Vein endothelial cell (primary cell): ENCODE measurements around a stretch of chr18.

DNA sequence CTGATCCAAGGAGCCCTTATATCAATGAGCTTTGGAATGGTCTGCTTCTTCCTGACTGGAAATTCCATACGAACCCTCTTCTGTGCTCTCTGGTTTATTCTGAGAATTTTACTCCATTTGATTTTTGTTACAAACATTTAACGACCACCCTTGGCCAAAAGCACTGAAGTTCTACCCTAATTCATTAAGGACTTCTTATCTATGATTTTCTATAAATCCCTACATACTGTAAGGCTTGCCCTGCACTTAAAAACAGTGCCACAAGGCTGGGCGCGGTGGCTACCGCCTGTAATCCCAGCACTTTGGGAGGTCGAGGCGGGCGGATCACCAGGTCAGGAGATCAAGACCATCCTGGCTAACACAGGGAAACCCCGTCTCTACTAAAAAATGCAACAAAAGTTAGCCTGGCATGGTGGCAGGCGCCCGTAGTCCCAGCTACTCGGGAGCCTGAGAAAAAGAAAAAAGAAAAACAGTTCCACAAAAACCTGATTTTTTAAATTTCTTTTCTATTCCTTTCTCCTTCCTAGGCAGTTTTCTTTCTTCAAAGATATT is 24.5 kb downstream of the ZNF516 start:
- CAGE, long polyA plus RNA, result no peak

DNA sequence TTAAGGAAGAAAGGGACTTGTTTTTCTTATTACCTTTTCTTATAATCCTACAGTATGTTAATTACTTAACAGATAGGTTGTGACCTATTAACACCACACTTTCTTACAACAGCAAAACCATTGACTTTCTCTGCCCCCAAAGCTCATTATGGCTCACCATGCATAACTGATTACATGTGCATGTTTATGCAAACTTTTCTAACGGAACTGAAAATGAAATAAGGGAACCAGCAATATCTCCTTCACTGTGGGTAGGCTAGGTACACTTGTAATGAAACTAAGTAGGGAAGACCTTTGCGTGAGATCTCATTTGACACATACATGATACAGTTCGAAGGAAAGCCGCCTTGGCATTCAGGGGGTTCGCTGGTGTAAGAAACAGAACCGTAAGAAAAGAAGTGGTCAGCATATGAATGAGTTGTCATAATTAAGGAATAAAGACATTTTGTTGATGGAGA is 4.9 kb upstream of the ZNF516 start:
- CAGE, long polyA plus RNA, result no peak

DNA sequence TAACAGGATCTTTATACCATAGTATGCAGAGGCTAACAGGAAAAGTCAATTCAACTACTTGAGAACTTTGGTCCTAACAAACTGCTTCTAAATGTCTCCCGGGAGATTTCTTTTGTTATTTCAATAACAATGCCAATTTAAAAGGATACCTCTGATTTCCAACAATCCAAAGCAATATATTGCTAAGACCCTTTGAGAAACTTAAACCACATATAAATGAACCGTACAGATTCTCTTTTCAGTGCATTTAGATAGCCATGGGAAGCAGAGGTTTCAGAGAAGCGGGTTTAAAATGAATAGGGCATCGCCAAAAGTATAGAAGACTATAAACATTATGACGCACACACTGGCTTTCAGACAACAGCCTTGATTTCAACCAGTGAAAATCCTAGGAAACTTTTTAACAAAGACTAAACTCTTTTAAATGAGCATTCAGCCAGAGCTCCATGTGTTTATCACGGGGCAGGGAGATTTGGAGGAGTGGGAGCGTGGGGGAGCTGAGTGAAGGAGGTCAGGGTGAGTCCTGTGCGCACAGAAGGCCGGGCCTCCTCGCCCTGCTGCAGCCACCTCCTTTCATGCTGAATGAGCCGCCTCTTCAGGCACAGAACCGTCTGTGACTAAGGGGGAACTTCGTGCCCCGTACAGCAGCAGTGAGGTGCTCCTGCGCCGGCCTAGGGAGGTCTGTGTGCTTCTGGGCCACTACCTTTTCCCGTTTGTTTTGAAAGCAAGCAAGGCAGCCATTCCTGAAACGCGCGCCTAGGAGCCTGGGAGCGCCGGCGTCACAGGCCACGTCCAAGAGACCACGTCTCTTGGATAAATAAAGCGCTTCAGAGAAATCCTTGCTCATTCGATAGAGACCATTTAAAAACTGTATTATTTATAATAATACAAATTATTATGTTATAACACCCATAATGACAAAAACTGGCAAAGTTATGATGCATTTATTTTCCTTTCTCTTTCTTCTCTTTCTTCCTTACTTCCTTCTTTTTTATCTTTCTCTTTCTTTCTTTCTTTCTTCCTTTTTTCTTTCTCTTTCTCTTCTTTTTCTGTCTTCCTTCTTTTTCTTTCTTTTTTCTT is 27.0 kb upstream of the ZNF516 start:
- CAGE, long polyA plus RNA, result no peak

GRCh38 chr18:76564996-76565703 is 70.1 kb upstream of the ZNF516 start:
- CAGE, long polyA plus RNA, result no peak

DNA sequence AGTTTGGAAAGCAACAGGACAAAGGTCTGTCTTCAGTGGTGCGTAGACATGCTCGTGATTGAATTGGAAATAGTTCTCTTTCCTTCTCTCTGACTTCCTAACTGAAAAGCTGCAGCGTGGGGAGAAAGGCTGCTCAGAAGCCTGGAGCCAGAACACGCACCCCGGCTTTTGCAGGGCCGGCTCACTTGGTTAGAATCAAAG is 127.7 kb upstream of the ZNF516 start:
- CAGE, long polyA plus RNA, result no peak

DNA sequence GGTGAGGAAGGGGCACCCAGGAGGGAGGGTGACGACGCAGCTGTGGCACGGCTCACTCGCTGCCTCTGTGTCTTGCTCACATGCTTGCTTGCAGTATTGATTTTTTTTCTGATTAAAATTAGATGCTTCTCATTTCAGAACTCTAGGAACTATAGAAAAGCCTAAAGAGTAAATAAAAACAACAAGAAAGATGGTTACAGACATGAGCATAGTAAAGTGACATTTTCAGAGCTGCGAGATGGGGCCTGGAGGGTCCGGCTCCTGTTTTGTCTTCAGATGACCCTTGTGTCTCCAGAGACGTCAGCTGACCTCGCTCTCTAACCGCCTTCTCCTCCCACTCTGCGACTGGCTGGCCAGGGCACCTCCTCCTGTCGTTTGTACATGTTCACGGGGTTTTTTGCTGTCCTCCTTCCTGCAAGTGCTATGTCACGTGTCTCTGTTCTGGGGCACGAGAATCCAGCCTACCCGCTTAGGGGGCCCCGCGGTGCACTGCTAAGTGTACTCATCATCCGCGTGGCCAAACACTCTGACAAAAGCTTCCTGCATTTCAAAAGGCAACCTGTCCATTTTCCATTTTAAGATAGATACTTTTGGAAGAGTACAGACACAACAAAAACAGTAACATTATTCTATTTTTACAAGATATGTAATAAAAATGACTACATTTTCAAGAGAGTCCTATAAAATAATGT is 65.5 kb upstream of the ZNF236 start:
- CAGE, long polyA plus RNA, result no peak

DNA sequence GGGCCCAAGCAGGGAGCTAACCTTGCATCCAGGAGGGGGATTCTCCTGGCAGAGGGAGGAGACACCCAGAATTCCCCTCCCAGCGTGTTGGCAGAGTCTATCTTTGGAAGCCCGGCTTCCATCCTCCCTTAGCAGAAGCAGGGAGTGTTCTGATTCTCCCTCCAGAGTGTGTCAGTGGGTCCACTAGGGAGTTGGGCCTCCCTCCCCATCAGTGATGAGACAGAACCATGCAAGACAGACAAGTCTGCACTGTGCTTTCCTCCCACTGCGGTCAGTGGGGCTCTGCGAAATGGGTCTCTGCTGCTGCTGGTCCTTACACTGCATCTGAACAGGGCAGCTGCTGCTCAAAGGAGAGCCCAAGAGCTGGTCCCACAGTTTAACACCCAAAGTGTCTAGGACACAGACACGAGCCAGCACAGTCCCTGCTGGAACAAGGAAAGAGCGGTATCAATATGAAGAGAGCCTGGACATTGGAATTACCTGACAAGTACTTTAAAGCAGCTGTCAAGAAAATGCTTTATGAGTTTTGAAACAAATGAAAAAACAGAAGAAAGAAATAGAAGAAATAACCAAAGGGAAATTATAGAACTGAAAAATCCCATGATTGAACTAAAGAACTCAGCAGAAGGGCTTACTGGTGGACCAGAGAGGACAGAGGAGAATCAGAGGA is 40.2 kb downstream of the ZNF236 start:
- CAGE, long polyA plus RNA, result no peak

- CAGE, long polyA plus RNA, result no peak
Observed at GRCh38 chr18:76967441-76968366, 145.3 kb downstream of the ZNF236 start.

GRCh38 chr18:76983087-76983696 is 149.4 kb downstream of the MBP start:
- CAGE, long polyA plus RNA, result no peak

DNA sequence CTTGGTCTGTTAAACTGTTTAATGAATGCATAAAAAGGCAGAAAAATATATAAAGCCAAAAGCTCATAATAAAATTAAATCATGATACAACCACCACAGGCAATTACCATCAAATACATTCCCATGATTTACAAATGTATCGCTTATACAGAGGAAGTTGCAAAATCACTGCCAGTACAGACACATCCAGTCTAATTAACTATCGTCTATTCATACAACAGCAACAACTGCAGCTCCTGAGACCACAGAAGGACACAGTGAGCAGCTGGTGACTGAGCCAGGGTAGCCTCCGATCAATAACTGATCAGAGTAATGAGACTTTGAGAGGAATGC is 119.8 kb downstream of the MBP start:
- CAGE, long polyA plus RNA, result no peak

- CAGE, long polyA plus RNA, result no peak
Observed at GRCh38 chr18:77088745-77089740, 43.5 kb downstream of the MBP start.

DNA sequence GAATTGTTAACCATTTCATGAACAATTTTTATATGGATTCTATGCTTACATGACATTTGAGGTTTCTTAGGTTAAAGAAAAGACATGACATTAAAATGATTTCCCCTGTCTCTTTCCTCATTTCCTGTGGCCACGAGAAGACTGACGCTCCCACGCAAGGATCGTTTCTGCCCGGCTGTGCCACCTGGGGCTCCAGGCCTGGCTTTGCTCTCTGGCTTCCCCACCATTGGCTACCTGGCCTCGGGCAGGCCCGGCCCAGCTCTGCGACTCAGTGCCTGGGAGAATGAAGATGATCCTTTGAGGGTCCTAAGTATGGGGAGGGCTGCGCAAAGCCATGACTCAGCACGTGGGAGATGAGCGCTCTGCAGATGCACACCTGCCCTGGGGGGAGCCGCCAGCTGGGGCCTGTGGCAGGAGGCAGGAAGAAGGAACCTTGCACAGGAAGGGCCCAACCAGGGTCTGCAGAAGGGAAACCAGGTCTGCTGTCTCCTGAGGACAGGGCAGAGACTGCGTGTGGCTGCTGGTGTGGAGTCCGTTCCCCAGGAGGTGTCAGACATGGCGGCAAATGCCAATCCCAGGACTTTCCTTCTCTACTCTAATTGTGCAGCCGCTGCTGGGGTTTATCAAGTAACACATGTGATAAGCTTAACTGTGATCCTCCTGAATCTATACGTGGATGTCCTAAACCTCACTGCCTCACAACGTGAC is 33.0 kb downstream of the MBP start:
- CAGE, long polyA plus RNA, result no peak

DNA sequence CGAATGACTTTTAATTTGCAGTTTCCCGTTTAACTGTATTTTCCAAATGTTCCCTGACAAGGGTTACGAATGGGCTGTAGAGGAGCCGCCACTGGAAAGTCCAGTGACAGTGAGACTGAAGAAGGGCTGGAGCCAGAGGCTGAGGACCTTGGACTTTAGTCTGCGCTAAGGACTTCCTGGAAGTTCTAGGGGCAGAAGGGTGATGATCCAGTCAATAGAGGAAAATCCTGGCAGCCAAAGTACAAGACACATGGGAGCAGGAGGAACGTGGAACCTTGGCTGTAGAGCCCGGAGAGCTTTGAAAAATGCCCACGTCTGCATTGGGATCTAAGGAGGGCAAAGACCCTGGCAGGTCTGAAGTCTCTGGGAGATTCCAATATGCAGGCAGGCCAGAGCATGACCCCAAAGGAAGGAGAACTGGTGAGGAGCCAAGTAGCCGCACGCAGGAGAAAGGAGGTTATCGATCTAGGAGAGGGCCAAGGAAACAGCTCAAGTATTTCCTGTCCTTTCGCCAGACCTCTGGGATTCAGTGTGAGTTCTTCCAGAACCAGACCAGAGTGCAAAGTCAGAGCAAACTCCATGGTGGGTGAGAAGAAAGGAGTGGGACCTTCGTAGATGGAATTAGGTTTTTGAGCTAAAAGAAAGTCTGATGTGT is 28.5 kb downstream of the MBP start:
- CAGE, long polyA plus RNA, result no peak

- CAGE, long polyA plus RNA, result no peak
Observed at GRCh38 chr18:77107842-77108654, 24.5 kb downstream of the MBP start.

DNA sequence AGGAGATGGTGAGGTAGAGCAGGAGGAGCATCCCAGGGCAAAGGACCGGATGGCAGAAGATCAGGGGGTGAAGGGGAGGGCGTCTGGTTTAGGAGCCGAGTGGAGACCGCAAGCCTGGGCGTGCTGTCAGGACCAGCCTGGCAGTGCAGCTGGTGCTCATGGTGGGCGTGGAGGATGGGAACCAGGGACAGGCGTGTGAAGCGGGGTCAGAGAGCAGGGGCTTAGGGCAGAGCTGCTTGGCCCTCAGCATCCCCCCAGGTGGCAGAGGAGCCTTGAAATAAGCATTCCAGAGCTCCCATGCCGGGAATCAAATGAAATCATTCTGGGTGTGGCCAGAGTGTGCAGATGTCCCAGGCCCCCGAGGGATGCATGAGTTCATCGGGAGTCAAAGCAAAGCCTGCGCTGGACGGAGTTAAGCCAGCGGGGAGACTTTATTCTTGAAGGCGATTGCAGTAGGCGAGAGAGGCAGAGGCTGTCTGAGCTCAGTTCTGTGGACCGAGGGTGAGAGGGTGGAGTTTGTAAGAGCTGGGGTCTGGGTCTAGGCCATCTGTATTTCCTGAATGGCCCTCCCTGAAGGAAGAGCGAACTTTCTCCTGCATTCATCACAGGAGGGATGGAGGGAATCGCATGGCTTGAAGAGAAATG is 33.1 kb upstream of the MBP start:
- CAGE, long polyA plus RNA, result no peak

DNA sequence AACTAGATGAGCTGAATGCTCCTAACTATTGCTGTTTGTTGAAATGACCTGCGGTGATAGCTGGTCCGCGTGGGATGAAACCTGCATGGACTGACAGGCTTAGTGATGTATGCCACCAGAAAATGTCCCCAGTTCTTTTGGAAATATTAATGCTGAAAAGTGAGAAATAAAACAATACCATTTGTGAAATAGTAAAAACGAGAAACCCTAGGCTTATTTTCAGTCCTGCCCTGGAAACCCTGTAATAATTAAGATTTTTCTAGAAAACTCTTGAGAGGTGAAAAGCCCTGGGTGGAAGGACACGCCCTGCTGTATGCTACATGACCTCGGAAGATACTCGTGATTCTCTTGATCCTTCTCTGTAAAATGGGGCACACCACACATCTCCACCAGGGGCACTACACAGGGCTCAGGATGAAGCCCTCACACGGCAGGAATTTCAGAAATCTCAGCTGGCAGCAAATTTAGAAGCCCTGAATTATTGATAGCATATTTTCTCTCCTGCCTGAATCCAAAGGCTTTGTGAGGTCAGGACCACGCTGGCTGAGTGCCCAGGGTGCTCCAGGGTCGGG is 42.3 kb upstream of the GALR1 start:
- CAGE, long polyA plus RNA, result no peak

DNA sequence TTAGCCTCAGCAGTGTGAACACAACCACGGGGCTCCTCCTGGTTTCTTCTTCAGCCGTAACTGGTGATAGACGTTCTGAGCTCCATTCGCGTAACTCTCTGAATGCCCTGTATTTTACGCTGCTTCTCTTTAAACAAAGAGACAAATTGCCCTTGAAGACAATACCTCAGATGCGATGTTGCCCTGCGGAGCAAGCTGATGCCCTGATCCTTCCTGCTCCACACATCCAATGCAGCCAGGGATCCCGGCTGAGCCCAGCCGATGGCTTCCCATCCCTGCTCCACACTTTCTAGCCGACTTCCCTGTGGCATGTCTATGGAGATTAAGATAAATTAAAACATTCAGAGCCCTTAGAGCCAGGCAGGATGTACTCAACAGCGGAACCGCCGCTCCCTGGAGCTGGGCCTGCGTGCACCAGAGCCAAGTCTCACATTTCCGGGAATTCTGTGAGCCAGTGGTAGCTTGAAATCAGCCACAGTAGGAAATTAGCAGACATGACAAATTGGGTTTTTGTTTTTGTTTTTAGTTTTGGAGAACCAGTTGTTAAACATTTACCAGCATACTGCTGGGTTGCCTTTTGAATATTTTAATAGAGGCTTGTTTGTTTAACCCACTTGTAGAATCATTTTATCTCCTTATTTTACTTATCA is 620.5 kb downstream of the GALR1 start:
- CAGE, long polyA plus RNA, result no peak

DNA sequence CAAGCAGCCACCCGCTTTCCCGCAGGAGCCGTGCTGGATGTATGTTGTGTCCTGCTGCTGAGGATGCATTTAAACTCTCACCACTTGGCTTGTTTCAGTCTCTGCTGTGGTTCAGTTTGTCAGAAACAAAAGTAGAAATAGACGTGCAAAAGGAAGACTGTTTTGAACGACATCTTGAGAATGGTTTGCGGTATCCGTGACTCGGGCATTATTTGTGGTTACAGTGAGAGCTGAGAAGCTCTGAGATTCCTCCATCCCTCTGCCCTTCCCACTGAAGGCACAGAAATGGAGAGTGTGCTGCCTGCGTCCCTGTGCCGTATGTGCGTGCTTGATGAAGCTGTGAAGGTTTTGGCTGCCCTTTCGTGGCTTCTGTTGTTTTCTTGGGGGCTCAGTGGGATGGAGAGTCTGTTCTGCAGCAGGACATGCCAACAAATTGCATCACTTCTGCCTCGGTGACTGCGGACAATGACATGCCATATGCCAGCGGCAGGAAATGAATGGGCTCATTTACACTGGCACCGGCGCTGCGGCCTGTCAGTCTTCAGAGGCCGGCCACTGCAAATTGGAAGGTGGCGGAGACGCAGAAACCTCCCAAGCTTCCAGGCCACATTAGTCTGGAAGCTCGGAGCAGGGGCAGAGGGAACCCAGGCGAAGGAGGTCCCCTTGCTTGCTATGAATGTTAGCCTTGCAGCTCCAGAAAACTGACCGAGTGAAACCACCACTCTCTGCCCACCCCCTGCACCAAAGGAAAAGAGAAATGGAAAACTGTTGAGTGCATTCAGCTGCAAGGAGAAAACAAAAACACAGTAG is 417.6 kb upstream of the SALL3 start:
- CAGE, long polyA plus RNA, result no peak

- CAGE, long polyA plus RNA, result no peak
Observed at GRCh38 chr18:79147285-79147779, 78.1 kb downstream of the ATP9B start.

- CAGE, long polyA plus RNA, result no peak
Observed at GRCh38 chr18:79204870-79205252, 135.7 kb downstream of the ATP9B start.